Spleen (tissue), 7 donors: ENCODE measurements around a stretch of chr4.

DNA sequence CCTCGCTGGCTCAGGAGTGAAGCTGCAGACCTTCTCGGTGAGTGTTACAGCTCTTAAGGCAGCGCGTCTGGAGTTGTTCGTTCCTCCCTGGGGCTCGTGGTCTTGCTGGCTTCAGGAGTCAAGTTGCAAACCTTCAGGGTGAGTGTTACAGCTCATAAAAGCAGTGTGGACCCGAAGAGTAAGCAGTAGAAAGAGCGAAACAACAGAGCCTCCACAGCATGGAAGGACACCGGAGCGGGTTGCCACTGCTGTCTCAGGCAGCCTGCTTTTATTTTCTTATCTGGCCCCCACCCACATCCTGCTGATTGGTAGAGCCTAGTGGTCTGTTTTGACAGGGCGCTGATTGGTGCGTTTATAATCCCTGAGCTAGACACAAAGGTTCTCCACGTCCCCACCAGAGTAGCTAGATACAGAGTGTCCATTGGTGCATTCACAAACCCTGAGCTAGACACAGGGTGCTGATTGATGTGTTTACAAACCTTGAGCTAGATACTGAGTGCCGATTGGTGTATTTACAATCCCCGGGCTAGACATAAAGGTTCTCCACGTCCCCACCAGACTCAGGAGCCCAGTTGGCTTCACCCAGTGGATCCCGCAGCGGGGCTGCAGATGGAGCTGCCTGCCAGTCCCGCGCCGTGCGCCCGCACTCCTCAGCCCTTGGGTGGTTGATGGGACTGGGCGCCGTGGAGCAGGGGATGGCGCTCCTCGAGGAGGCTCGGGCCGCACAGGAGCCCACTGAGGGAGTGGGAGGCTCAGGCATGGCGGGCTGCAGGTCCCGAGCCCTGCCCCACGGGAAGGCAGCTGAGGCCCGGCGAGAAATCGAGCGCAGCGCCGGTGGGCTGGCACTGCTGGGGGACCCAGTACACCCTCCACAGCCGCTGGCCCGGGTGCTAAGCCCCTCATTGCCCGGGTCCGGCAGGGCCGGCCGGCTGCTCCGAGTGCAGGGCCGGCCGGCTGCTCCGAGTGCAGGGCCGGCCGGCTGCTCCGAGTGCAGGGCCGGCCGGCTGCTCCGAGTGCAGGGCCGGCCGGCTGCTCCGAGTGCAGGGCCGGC, 112.0 kb downstream of the ZNF330 start:
- PRO-cap, 4 experiments, result peak in 3 of 4 experiments; most common minus-strand start position 241 of the sequence (in 3)
- RAMPAGE, long total RNA, 4 experiments, result no peak in any of the 4 experiments

- PRO-cap, 4 experiments, result no peak in any of the 4 experiments
- RAMPAGE, long total RNA, 4 experiments, result start-site peak on the plus strand in 3 of 4 experiments, at chr4:141333572-141333599 at its widest, 33 to 64 reads per replicate
Observed at GRCh38 chr4:141333425-141334234, 112.9 kb downstream of the ZNF330 start.

- PRO-cap, 4 experiments, result no peak in any of the 4 experiments
- RAMPAGE, long total RNA, 4 experiments, result no peak in any of the 4 experiments
Observed at GRCh38 chr4:141643329-141644014, 7.1 kb downstream of the IL15 start.

DNA sequence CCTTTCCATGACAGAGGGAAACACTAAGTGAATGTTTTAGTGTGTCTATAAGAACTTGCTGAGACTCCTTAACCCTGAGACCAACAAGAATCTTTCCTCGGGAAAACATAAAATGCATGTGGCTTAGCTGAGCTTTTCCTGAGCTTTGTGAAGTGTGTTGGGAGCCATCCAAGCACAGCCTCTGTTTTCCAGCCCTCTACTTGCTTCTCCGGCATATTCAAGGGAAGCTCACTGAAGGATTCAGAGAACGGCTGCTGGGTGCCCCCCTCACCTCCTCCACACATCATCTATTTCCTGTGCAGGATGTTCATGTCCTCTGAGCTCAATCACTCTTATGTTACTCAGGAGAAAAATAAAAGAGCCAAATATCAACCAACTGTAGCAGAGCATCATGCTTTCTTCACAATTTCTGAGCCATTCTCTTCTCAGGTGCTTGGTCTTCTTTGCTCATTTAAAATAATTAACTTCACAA, 492.2 kb downstream of the IL15 start:
- PRO-cap, 4 experiments, result no peak in any of the 4 experiments
- RAMPAGE, long total RNA, 4 experiments, result no peak in any of the 4 experiments

- PRO-cap, 4 experiments, result no peak in any of the 4 experiments
- RAMPAGE, long total RNA, 4 experiments, result no peak in any of the 4 experiments
Observed at GRCh38 chr4:142354838-142355607, 491.1 kb downstream of the INPP4B start.

DNA sequence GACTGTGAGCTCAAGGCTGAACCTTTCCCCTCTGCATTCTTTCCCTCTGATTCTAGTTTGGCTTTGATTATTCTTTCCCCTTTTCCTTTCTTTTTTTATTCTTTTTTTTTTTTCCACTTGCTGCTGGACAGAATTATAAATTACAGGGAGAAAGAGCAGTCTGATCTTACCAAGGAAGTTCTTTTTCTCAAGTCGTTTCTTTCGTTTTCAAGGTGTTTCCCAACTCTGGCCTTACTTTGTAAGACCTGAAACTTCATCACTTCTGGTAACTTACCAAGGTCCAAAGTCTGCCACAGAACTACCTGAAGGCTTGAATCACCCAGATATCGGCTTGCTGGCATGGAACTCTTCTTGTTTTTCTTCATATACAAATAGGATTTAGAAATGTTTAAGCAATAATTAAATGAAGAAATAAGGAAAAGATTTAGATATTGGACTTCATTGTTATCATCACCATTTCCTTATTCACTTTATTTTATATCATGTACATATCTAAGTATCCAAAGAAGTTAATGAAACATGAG, 278.0 kb downstream of the INPP4B start:
- PRO-cap, 4 experiments, result peak in 1 of 4 experiments; most common plus-strand start position 283 of the sequence (in 1); most common minus-strand start position 189 of the sequence (in 1)
- RAMPAGE, long total RNA, 4 experiments, result no peak in any of the 4 experiments

DNA sequence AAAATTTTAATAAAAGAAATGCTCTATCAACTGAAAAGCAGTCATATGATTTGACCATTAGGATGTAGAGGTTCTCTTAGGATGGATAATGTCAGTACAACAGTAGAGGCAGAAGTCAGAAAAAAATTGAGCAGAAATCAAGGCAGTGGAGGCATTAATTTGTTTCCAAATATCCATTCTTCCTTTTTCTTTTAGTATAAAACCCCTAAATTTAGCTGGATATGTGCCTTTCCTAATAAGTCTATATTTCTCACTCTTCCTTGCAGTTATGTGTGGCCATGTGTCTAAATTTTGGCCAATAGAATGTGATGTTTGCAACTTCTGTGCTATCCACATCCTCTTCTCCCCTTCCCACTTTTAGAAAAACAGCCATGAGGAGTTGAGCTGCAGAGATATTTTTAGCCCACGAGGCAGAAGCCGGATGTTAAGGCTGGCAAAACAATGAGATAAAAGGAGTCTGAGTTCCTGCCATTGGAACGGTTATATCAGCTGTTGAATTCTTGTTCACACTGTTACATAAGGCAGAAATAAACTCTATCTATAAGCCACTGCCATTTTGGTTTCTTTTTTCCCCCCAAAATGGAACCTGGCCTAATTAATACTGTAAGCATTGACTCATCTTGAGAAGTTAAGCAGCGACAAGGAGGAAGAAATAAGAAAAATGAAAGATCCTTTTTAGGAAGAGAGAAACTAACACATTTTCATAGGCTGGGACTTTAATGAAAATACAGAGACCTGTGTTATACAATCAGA, 200.7 kb downstream of the INPP4B start:
- PRO-cap, 4 experiments, result no peak in any of the 4 experiments
- RAMPAGE, long total RNA, 4 experiments, result start-site peak on the minus strand in 1 of 4 experiments, centred at position 535 of the sequence, 5 reads per replicate

GRCh38 chr4:142817245-142817796, 28.8 kb downstream of the INPP4B start:
- PRO-cap, 4 experiments, result no peak in any of the 4 experiments
- RAMPAGE, long total RNA, 4 experiments, result no peak in any of the 4 experiments

GRCh38 chr4:143185290-143186161, 809 bp downstream of the USP38 start:
- PRO-cap, 4 experiments, result peak in 4 of 4 experiments; most common plus-strand start chr4:143185552 (in 1); most common minus-strand start chr4:143185912 (in 3)
- RAMPAGE, long total RNA, 4 experiments, result no peak in any of the 4 experiments

DNA sequence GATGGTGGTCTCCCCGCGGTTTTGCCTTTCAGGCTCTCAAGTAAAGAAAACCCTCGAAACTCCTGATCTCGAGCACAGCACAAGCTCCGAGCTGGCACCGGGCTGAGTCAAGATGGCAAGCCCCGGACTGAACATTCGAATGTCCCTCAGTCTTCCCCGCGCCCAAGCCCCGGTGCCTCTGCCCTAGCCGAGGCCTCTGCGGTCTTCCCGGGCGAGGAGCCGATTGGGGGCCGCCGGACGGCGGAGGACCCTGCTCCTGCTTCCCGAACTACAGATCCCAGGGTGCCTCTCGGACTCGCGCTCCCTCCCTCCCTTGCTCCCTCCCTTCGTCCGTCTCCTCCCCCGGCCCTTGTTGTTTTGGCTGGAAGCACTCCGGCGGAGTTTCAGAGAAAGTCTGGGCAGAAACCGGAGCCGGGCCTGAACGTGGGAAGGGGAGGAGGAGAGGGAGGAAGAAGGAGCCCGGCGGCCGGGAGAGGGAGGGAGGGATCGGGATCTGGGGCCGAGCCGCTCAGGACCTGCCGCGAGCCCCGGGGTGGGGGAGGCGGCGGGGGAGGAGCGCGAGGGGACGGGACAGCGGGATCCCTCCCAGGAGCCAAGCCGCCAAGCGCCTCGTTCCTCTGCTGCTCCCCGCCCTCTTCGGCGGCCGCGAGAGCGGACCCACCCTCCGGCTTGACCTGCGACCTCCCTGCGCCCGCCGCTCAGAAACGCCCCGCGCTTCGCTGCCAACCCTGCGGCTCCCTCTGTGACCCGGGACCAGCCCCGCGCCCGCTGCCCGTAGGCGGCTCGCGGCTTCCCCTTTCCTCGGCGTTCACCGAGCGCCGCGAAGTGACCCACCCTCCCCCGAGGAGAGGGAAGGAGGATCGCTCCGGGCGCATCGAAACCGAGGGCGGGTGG, 602 bp upstream of the GAB1 start:
- PRO-cap, 4 experiments, result peak in 4 of 4 experiments; most common plus-strand start position 386 of the sequence (in 3); most common minus-strand start position 827 of the sequence (in 4)
- RAMPAGE, long total RNA, 4 experiments, result start-site peak on the plus strand in 1 of 4 experiments, centred at position 530 of the sequence, 35 reads per replicate

GRCh38 chr4:143341189-143341975, 4.7 kb downstream of the GAB1 start:
- PRO-cap, 4 experiments, result no peak in any of the 4 experiments
- RAMPAGE, long total RNA, 4 experiments, result no peak in any of the 4 experiments

GRCh38 chr4:143349912-143350703, 13.4 kb downstream of the GAB1 start:
- PRO-cap, 4 experiments, result no peak in any of the 4 experiments
- RAMPAGE, long total RNA, 4 experiments, result no peak in any of the 4 experiments

- PRO-cap, 4 experiments, result no peak in any of the 4 experiments
- RAMPAGE, long total RNA, 4 experiments, result no peak in any of the 4 experiments
Observed at GRCh38 chr4:143436326-143436973, 77.1 kb upstream of the SMARCA5 start.

DNA sequence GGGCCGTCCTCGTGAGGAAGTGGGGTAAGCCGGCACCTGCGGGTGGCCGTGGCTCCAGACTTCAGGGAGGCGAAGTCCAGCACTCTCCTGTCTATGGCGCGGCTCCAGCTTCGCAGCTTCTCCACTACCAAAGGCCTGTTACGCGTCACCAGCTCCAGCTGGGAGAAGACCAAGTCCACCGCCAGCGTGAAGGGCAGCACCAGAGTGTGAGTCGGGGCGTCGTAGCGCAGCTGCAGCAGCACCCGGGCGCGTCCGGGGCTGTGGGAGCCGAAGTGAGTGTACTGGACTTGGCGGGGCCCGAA, 504 bp downstream of the FREM3 start:
- PRO-cap, 4 experiments, result peak in 4 of 4 experiments; most common plus-strand start position 142 of the sequence (in 4)
- RAMPAGE, long total RNA, 4 experiments, result no peak in any of the 4 experiments

GRCh38 chr4:144782914-144783236, 136.9 kb downstream of the HHIP start:
- PRO-cap, 4 experiments, result no peak in any of the 4 experiments
- RAMPAGE, long total RNA, 4 experiments, result no peak in any of the 4 experiments

GRCh38 chr4:144808709-144809895, 163.1 kb downstream of the HHIP start:
- PRO-cap, 4 experiments, result no peak in any of the 4 experiments
- RAMPAGE, long total RNA, 4 experiments, result no peak in any of the 4 experiments

- PRO-cap, 4 experiments, result no peak in any of the 4 experiments
- RAMPAGE, long total RNA, 4 experiments, result no peak in any of the 4 experiments
Observed at GRCh38 chr4:145137350-145138391, 39.6 kb downstream of the ABCE1 start.

GRCh38 chr4:145619837-145620090, 579 bp downstream of the MMAA start:
- PRO-cap, 4 experiments, result peak in 4 of 4 experiments; most common plus-strand start chr4:145619888 (in 4); most common minus-strand start chr4:145619936 (in 1)
- RAMPAGE, long total RNA, 4 experiments, result no peak in any of the 4 experiments

DNA sequence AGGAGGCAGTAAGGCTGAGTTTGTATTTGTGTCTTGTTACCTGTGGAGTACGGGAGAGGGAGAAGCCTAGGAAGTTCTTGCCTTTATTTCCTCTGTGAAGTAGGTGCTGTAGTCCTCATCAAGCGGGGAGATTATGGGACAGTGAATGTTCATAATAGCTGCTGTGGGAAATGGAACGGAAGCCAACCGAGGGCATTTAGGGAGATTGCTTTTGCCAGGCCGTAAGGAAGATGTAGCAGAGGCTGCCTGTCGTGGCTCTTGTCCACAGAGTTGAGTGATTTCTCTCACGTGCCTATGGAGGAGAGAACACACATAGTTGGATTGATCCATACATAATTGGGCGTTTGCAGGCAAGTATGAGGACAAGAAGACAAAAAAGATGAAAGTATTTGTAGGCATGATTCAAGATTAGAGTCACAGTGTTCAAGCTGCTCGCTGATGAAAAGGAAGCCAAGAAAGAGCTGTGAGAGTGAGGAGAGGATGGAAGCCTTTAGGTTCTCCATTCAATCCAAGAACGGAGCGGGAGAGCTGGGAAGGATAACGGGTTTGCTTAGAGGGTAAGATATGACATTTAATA, 29.5 kb upstream of the C4orf51 start:
- PRO-cap, 4 experiments, result no peak in any of the 4 experiments
- RAMPAGE, long total RNA, 4 experiments, result no peak in any of the 4 experiments

- PRO-cap, 4 experiments, result no peak in any of the 4 experiments
- RAMPAGE, long total RNA, 4 experiments, result no peak in any of the 4 experiments
Observed at GRCh38 chr4:145679350-145679823, 559 bp upstream of the C4orf51 start.